Stomach (tissue), 7 donors: ENCODE results near the genes INSRR, ARHGEF11, ETV3, KIRREL1, CD1D, CD1E, OR10T2, OR6K3 and FCER1A.

GRCh38 chr1:156667439-156668702 is 9.3 kb downstream of the NES start:
- PRO-cap, result bidirectional peak, plus-strand start at chr1:156667978, minus-strand start at chr1:156667862
- RAMPAGE, long total RNA, 5 experiments, result no peak in any of the 5 experiments
- RRBS, result no CpG with 5 or more reads among the region's 16 CpGs

DNA sequence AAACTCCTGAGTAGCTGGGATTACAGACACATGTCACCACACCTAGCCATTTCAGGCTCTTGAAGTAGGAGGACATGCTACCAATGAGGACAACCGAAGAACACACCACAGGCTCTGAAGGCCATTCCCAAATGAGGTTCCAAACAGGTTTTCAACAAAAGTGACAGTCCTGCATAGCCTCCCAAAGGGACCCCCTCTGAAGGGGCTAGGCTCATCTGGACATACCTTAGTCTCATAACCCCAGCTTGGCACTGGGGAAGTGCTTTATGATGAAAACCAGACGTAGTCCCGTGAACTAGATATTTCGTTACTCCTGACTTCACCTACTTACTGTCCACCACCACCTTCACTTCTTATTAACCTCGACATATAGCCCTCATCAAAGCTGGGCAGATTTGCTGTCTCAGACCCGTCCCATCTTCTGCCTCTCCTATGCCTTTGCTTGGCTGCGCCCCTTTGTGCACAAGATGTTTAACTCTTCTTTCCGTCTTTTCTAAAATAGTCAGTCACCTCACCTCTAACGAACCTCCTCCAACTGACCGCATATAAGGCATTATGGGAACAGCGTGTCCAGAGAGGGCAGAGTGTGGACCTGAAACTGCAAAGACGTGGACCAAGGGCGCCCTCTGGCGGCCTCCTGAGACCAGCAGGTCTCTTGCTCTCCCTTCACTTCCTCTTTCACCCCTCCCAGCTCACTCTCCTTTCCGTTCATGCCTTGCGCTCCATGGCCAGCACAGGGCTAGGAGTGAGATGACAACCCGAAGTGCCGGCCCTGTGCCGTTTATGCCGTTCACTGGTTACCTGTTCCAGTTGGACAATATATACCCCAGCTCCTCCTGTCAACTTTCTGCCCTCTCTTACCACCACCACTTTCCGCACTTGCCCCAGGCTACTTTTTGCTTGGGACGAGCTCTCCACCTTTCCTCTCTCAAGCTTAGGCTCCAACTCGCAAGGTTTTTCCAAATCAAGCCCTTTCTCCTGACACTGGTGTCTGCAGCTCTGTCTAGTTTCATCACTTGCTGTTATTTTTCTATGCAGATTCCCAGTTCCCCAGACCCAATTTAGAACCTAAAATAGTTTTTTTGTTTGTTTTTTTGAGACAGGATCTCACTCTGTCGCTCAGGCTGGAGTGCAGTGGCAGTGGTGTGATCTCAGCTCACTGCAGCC is 2.5 kb upstream of the METTL25B start:
- PRO-cap, result no peak
- RAMPAGE, long total RNA, 5 experiments, result no peak in any of the 5 experiments
- RRBS, result no CpG with 5 or more reads among the region's 24 CpGs

GRCh38 chr1:156734190-156734600 is 5.6 kb upstream of the ISG20L2 start:
- PRO-cap, result no peak
- RAMPAGE, long total RNA, 5 experiments, result start-site peak on the plus strand in 3 of 5 experiments, at chr1:156734106-156734489 at its widest, 5 to 12 reads per replicate
- RRBS, result 88% methylated on average over 2 of the region's 16 CpGs

DNA sequence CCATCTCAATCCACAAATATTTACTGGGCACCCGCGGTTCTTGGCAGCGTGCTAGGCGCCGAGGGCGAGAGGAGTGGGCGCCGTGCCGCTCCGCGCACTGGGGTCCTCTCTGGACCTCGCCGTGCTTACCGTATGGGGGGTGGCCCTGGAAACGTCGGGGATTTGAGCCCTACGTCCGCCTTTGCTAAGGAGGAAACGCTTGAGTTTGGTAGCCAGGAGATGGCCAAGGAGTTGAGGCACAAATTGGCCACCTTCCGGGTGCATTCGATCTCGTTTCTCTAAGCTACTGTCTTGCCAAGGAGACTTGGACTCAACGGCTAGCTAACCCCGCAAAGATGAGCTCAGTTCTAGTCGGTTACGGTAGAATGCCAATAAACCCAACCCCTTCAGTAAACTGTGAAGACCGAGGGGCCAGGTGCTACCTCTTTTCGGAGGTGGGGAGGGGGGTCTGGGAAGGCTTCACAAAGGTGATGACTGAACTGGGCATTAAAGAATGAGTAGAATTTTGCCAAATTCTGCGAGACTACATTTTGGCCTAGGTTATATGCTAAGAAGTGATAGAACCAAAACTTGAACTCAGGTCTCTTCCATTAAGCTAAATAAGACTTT is 729 bp upstream of the HDGF start:
- PRO-cap, result no peak
- RAMPAGE, long total RNA, 5 experiments, result no peak in any of the 5 experiments
- RRBS, result no CpG with 5 or more reads among the region's 29 CpGs

DNA sequence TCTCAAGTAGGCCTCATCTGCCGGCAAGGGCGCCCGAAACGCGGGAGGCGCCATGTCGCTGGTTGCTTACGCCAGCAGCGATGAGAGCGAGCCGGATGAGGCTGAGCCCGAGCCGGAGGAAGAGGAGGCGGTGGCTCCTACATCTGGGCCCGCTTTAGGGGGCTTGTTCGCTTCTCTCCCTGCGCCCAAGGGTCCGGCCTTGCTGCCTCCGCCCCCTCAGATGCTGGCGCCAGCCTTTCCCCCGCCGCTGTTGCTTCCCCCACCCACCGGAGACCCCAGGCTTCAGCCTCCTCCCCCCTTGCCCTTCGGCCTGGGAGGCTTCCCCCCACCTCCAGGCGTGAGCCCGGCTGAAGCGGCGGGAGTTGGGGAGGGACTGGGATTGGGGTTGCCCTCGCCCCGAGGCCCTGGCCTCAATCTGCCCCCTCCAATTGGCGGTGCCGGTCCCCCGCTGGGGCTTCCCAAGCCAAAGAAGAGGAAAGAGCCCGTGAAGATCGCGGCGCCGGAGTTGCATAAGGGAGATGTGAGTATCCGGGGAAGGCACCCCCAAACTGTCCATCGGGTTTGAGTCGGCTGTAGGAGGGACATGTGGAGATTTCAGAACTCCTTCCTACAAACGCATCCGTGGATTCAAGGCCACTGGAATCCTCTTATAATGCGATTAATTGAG is 518 bp downstream of the PRCC start:
- PRO-cap, result no peak
- RAMPAGE, long total RNA, 5 experiments, result start-site peak on the plus strand in 1 of 5 experiments, centred at position 285 of the sequence, 11 reads per replicate
- RRBS, result 2% methylated on average over 32 of the region's 44 CpGs

DNA sequence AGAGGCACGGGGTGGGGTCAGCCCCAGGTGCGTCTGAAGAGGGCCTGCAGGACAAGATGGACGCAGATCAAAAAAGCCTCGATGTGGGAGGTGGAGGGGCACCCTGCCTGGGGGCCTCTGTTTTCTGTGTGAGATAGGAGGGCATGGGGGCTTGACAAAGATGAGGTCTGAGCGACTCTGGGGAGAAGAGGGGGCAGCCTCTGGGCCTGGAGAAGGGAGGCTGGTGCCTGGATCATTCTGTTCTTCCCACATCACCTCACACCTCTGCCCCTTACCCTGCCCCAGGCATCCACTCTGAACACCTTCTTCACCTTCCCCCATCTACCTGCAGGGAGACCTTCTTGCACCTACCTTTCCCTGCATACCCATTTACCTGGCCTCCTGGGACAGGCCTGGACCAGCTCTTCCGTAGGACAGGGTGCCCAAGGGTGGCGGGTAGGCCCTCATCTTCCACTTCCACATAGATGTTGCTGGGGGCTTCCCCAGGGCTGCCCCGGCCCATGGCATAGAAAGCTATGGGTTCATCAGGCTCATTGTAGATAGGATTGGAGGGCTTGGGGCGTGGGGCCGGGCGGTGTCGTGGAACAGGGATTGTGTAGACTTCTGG is 7.7 kb downstream of the SH2D2A start:
- PRO-cap, result no peak
- RAMPAGE, long total RNA, 5 experiments, result no peak in any of the 5 experiments
- RRBS, result 94% methylated on average over 3 of the region's 12 CpGs

DNA sequence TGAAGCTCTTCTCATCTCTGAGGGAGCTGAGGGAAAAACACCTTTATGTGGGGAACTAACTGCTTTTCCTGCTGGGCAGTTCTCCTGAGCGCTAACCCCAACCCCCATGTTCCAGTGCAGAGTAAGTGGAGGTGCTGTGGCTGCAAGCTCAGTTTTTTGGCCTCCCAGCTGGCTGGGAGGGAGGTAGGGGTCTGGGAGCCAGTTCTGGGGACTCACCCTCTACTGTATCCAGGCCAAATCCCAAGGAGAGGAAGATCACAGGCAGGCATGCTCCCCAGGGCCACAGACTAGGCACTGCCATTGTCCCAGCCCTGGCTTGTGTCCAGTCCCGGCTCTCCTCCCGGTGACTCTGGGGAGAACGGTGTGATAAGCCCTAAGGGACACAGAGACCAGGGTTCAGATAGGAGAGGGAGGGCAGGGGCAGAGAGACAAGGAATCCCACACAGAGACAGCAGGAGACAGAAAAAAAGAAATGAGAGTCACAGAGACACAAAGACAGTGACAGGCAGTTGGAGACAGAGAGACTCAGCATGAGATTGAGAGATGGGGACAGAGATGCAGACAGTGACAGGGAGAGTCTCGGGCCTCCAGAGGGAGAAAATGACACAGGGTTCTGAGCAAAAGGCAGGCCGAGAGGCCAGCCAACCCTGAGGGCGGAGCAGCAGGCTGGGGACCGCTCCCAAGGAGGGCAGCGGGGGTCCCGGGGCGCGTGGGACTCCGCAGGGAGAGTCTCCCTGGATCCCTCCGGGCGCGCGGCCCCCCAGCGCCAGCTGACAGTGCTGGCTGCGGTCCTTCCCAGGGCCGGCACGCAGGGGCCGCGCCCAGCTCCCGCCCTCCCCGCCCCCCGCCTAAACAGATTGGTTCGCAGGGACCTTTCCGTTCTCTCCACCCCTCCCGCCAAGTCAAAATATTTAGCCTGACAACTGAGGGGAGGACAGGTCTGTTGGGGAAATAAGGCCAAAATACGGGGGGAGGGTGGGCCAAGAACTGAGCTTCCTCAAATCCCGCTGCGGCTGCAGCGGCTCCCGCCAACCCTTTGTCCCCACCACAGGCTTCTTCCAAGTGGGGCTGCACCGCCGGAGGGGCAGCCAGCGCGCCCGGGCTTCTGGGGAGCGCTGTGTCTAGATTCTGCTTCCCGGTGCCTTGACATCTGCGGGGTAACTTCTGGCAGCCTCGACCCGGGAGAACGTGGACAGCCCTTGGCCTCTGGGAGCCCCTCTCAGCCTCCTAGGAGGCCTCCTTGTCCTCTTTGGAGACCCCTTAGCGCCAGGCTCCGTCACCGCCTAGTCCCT is at the start of gene INSRR:
TSS of gene INSRR (minus strand) at position 797 of the 1,292 bp plus-strand sequence.
- PRO-cap, result no peak
- RAMPAGE, long total RNA, 5 experiments, result start-site peak on the minus strand in 1 of 5 experiments, centred at position 761 of the sequence, 7 to 20 reads per replicate
- RRBS, result 7% methylated on average over 12 of the region's 48 CpGs

GRCh38 chr1:157045242-157046228 is at the start of gene ARHGEF11:
Gene ARHGEF11 (minus strand): TSS chr1:157045742.
- PRO-cap, result unidirectional peak, plus-strand start at chr1:157045288; unidirectional peak, plus-strand start at chr1:157045292; bidirectional peak, plus-strand start at chr1:157045943, minus-strand start at chr1:157045783
- RAMPAGE, long total RNA, 5 experiments, result start-site peak on the minus strand in 3 of 5 experiments, at chr1:157045254-157045640 at its widest, 7 to 29 reads per replicate
- RRBS, result 2% methylated on average over 60 of the region's 123 CpGs

- PRO-cap, result bidirectional peak, plus-strand start at chr1:157138607, minus-strand start at chr1:157138365; unidirectional peak, minus-strand start at chr1:157139116
- RAMPAGE, long total RNA, 5 experiments, result start-site peak on the minus strand in 3 of 5 experiments, at chr1:157138336-157138408 at its widest, 25 to 227 reads per replicate
- RRBS, result 1% methylated on average over 30 of the region's 97 CpGs
Observed at GRCh38 chr1:157138131-157139252, at the start of gene ETV3. Gene ETV3 (minus strand): TSS chr1:157138395.

- PRO-cap, result no peak
- RAMPAGE, long total RNA, 5 experiments, result no peak in any of the 5 experiments
- RRBS, result no CpG with 5 or more reads among the region's 9 CpGs
Observed at GRCh38 chr1:157965839-157966433, 27.5 kb upstream of the KIRREL1 start.

GRCh38 chr1:157992759-157993745 is at the start of gene KIRREL1:
Gene KIRREL1 (plus strand): TSS chr1:157993645.
- PRO-cap, result bidirectional peak, plus-strand start at chr1:157993355, minus-strand start at chr1:157993042; bidirectional peak, plus-strand start at chr1:157993645, minus-strand start at chr1:157993510
- RAMPAGE, long total RNA, 5 experiments, result start-site peak on the plus strand in 3 of 5 experiments, at chr1:157993266-157993721 at its widest, 36 to 373 reads per replicate
- RRBS, result 2% methylated on average over 12 of the region's 49 CpGs

GRCh38 chr1:158149380-158150079 is 21.4 kb upstream of the SMIM42 start:
- PRO-cap, result no peak
- RAMPAGE, long total RNA, 5 experiments, result no peak in any of the 5 experiments
- RRBS, result 6% methylated on average over 4 of the region's 31 CpGs

DNA sequence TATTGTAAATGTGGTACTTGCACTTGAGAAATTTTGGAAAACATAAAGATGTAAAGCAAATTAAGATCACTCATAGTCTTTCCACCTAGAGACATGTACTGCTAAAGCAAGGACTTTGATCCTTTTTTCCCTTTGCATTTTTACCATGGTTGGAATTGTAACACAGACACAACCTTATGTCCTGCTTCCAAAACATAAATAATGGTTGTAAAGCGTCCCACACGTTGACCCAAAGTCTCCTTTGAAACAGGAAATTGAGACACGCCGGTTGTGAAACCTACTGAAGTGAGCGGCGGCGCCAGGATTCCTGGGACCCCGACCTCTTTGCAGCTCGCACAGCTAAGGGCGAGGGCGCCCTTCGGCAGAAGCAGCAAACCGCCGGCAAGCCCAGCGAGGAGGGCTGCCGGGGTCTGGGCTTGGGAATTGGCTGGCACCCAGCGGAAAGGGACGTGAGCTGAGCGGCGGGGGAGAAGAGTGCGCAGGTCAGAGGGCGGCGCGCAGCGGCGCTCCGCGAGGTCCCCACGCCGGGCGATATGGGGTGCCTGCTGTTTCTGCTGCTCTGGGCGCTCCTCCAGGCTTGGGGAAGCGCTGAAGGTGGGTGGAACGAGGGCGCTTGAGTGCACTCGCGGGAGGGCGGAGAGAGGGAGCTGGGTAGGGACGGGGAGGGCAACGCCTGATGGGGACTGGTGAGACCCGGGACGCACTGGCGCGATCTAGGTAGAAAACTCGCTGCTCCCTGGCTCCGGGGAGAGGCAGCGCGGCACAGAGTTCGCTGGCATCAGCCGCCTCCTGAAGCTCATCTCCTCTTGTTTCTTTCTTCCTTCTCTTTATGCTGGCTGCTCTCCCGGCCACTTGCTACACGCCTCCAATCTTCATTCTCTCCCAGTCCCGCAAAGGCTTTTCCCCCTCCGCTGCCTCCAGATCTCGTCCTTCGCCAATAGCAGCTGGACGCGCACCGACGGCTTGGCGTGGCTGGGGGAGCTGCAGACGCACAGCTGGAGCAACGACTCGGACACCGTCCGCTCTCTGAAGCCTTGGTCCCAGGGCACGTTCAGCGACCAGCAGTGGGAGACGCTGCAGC is at the start of gene CD1D:
TSS of gene CD1D (plus strand) at position 327 of the 1,081 bp plus-strand sequence.
- PRO-cap, result unidirectional peak, plus-strand start at position 342 of the sequence
- RAMPAGE, long total RNA, 5 experiments, result start-site peak on the plus strand in 2 of 5 experiments, centred at position 324 of the sequence, 18 to 25 reads per replicate
- RRBS, result 15% methylated on average over 30 of the region's 69 CpGs

- PRO-cap, result no peak
- RAMPAGE, long total RNA, 5 experiments, result start-site peak on the plus strand in 1 of 5 experiments, at chr1:158353777-158353884 at its widest, 6 to 10 reads per replicate
- RRBS, result no CpG with 5 or more reads among the region's 5 CpGs
Observed at GRCh38 chr1:158353616-158354029, at the start of gene CD1E. Gene CD1E (plus strand): TSS chr1:158353894.

DNA sequence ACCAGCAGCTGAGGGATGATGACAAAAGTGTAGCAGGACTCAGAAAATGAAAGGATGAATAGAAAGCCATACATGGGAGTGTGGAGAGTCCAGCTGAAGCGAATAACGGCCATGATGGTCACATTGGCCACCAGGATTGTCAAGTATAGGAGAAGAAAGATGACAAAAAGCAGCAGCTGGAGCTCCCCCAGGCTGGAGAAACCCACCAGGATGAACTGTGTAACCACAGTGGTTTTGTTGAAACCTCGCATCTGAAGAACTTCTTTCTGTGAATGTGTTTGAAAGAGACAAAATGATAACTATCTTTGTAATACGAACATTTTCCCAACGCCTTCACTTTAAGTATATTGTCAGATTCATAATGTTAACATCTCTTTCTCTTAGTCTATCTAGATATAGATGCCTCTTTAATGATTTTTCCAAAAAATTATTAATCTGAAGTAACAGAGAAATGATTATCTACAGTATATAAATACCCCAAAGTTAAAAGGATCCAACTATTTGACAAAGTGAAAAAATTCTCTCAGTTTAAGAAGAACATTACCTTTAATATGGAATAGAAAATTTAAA is at the start of gene OR10T2:
TSS of gene OR10T2 (minus strand) at position 251 of the 570 bp plus-strand sequence.
- PRO-cap, result no peak
- RAMPAGE, long total RNA, 5 experiments, result no peak in any of the 5 experiments
- RRBS, result no CpG with 5 or more reads among the region's 5 CpGs

- PRO-cap, result no peak
- RAMPAGE, long total RNA, 5 experiments, result no peak in any of the 5 experiments
- RRBS, result no CpG with 5 or more reads among the region's 2 CpGs
Observed at GRCh38 chr1:158720534-158721065, at the start of gene OR6K3. Gene OR6K3 (minus strand): TSS chr1:158720720.

- PRO-cap, result no peak
- RAMPAGE, long total RNA, 5 experiments, result start-site peak on the plus strand in 3 of 5 experiments, at chr1:159053431-159053680 at its widest, 5 to 15 reads per replicate
- RRBS, result no CpG with 5 or more reads among the region's 4 CpGs
Observed at GRCh38 chr1:159053189-159054116, 23.1 kb downstream of the AIM2 start.

DNA sequence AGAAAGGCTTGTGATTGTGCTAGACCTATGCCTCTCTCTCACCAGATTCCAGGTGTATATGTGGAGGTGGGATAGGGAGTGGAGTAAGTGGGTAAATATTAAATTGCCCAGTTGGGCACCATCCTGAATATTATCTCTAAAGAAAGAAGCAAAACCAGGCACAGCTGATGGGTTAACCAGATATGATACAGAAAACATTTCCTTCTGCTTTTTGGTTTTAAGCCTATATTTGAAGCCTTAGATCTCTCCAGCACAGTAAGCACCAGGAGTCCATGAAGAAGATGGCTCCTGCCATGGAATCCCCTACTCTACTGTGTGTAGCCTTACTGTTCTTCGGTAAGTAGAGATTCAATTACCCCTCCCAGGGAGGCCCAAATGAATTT is at the start of gene FCER1A:
TSS of gene FCER1A (plus strand) at position 253 of the 383 bp plus-strand sequence.
- PRO-cap, result no peak
- RAMPAGE, long total RNA, 5 experiments, result start-site peak on the plus strand in 1 of 5 experiments, centred at position 251 of the sequence, 16 to 25 reads per replicate
- RRBS, result no CpG with 5 or more reads among the region's 1 CpG

DNA sequence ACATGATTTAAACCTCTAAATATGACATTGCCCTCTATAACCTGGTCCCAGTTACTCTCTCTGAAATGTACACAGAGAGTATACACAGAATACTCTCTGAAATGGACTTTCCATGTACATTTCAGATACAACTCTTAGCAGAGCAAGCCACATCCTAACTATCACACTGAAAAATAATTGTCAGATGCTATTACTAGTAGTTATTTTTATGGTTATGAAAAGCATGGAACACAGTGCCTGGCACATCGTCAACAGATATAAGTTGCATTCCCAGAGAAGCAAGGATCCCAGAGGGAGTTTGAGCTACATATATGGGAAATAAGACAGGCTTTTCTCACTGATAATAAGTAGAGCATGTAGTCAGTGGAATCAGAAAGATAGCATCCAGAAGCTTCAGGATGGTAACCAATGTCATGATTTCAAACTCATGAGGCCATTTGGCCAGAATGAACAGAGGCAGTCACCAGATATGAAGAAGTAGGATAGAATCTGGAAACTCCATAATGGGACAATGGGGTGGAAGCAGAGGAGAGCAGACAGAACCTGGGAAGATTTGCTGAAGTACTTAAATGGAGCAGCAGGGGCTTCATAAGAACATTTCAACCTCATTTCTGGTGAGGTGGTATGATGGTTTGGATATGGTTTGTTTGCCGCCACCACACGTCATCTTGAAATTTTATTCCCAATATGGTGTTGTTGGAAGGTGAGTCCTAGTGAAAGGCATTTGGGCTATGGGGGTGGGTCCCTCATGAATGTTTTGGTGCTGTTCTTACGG is 2.0 kb downstream of the APCS start:
- PRO-cap, result no peak
- RAMPAGE, long total RNA, 5 experiments, result no peak in any of the 5 experiments
- RRBS, result no CpG with 5 or more reads among the region's 4 CpGs

DNA sequence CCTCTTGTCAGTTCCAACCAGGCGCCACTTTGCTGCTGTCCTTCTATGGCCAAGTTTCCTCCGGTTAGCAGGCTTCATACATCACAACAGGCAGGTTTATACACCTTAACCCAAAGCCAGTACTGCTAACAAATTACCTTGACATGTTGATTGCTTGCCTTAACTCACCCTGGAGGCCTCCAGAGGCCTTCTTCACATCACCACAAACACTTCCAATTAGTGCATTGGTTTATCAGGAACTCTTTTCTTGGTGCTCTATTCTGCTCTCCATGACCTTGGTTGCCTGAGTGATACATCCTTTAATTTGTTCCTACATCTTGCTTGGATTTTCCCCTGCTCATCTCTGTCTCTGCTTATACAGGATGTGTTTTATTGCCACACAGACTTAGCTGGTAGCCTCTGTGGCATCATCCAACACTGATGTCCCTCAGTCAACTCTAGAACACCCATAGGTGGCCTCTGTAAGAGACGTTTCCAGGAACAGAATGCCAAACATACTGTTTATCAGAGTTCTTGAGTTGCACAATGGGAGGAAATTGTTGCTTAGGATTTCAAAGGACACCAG is 28.9 kb upstream of the DUSP23 start:
- PRO-cap, result no peak
- RAMPAGE, long total RNA, 5 experiments, result no peak in any of the 5 experiments
- RRBS, result no CpG with 5 or more reads among the region's 3 CpGs